Adrenal gland (tissue), 7 donors: Measurements from ENCODE around the genes LRRC3 and ITGB2.

DNA sequence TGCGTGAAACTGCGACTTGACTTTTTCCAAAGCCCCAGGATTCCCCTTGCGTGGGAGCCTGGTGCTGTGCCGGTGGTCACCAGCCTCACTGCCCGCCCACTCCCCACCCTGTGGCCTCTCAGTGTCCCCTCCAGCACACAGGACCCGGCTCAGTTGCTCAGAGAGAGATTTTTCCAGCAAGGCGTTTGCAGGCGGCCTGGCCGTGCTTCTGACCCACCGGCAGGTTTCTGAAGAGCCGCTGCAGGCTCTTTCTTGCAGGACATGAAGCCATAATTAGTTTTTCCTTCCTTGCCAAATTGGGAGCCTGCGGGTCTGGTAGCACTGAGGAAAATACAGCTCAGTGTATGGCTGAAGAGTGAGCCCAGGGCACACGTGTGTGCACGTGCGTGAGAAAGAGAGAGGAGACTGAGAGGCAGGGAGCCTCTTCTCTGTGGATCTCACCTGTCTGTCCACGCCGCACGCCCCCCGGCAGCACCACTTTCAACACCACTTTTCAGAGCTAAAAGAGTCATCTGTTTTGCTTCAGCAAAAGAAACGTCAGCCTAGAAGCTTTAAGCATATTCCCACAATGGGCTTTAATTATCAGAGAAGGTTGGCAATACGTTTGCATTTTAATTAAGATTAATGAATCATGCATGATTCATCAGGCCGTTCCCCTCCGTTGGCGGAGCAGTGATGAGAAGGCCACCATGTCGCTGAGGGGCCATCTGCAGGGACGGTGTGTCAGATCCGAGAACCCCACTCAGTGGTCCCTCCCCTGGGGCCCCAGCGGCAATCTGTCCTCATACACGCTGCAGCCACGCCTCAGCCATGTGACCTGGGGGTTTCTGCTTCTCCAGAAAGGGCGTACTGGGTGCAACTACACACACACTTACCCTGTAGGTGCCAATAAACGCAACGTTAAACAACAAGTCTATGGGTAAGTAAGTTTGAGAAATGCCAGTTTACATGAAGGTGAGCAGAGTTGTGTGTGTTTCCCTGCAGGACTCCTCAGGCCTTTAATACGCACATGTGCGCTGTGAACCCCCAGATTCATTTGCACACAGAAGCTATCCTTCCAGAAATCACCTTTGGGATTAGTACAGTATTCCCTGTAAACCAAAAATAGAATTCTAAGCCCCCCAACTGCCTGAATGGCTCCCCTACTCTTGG lies 56.7 kb downstream of the SIK1 start:
- PRO-cap, 3 experiments, result peak in 1 of 3 experiments; most common plus-strand start position 343 of the sequence (in 1); most common minus-strand start position 229 of the sequence (in 1)
- RAMPAGE, long total RNA, 4 experiments, result no peak in any of the 4 experiments
- RRBS, result 74% methylated on average over 6 of the region's 35 CpGs

DNA sequence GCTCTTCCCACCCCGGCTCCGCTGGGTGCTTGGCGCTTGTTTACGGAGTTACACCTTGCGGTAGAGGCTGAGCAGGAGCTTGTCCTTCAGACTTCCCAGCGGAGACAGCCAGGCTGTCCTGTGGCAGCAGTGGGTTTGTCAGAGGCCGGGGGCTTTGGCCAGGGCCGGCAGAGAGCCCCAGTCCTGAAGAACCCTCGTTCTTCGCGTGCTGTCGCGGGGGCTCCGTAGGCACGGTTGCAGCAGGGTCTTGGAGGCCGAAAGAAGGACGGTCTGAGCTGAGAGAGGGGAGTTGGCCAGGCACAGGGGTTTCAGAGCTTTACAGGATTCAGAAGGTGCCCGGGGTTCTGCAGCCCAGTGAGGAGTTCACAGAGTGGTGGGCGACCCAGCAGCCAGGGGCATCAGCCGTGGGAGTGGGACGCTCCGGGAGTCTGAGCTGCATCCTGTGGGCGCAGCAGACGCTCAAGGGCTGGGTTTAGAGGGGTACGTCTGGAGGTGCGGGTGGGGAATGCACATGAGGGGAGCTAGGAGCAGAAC lies 10.3 kb downstream of the PDXK start:
- PRO-cap, 3 experiments, result no peak in any of the 3 experiments
- RAMPAGE, long total RNA, 4 experiments, result no peak in any of the 4 experiments
- RRBS, result 86% methylated on average over 4 of the region's 26 CpGs

GRCh38 chr21:43734354-43734661 lies 15.4 kb downstream of the PDXK start:
- PRO-cap, 3 experiments, result no peak in any of the 3 experiments
- RAMPAGE, long total RNA, 4 experiments, result no peak in any of the 4 experiments
- RRBS, result no CpG with 5 or more reads among the region's 7 CpGs

DNA sequence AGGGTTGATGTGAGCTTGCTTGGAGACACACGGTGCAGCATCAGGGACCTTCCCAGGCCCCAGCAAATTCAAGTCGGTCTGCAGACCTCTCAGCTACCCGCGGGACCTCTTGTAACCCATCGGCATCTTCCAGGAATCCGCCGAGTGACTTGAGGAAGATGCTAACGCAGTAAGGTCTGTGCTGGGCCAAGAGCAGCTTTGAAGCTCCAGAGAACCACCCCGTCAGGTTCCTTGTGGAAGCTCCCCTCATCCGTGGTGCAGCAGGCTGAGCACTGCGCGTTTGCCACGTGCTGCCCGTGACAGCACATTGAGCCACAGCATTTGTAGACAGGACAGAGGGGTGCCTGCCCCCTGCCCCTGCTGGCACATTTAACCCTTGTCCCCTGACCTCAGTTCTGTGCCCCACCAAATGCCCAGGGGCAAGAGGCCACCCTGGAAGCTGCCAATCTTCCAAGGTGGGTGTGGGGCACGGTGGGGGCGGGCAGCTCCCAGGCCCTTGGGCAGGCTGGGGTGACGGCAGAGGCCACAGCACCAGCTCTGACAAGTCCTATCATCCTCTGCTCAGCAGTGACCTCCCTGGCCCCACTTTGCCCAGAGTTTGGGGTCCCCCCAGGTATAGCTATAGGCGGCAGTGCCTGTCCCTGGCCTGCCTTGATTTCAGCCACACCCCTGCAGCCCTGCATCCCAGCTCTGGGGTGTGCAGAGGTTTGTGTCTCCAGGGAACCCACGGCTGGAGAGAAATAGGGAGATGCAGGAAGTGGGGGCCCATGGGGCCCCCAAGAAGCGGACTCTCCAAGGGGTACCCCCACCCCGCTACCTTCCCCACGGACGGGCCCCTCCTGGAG lies 19.2 kb downstream of the CSTB start:
- PRO-cap, 3 experiments, result no peak in any of the 3 experiments
- RAMPAGE, long total RNA, 4 experiments, result no peak in any of the 4 experiments
- RRBS, result no CpG with 5 or more reads among the region's 23 CpGs

DNA sequence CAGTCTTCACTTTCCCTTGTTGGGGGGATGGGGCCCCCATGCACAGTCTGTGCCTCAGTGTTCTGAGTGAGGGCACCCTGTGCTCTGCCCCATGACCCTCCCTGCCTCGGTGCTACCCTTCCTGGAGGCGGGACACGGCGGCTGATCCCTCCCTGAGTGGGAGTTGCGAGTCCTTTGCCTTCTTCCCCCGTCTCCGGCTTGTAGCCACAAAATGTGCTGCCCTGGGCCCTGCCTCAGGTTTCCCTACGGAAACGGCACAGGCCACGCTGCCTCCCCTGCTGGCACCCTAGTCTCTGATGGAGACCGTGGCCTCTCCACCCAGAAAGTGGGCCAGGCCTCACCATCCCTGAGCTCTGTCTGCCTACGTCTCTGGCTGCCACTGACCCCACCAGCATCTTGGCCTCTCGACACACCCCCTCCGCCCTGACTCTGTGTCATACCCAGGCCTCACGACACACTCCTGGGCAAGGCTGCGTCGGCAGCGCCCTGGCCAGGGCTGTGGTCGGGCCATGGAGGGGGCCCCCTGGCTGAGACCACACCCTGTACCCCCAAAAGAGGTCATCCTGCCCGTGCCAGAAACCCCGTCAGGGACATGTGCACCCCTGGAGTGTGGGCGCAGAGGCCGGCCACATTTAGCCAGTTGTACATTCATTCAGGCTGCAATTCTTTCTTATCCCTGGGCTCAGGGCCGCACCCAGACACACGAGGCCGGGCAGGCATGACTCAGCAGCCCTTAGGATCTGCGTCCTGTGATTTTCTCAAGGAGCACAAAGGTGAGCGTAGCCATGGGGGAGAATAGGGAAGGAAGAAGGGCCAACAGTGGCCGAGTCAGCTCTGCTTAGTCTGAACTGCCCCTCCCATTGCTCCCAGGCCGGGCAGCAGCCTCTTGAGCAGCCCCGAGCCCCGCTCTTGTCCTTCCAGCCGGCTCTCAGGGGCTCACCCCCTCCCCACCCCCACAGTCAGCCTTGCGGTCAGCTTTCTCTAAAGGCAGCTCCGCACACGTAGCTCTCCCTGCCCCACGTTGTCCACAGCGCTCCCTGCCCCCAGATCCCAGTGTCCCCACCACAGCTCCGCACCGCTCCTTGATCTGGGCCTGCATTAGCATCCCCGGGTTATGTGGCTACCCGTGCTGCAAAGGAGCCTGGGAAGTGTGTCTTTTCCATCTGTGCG lies 8.1 kb downstream of the CSTB start:
- PRO-cap, 3 experiments, result peak in 1 of 3 experiments; most common plus-strand start position 455 of the sequence (in 1); most common minus-strand start position 380 of the sequence (in 1)
- RAMPAGE, long total RNA, 4 experiments, result no peak in any of the 4 experiments
- RRBS, result 25% methylated on average over 8 of the region's 43 CpGs

DNA sequence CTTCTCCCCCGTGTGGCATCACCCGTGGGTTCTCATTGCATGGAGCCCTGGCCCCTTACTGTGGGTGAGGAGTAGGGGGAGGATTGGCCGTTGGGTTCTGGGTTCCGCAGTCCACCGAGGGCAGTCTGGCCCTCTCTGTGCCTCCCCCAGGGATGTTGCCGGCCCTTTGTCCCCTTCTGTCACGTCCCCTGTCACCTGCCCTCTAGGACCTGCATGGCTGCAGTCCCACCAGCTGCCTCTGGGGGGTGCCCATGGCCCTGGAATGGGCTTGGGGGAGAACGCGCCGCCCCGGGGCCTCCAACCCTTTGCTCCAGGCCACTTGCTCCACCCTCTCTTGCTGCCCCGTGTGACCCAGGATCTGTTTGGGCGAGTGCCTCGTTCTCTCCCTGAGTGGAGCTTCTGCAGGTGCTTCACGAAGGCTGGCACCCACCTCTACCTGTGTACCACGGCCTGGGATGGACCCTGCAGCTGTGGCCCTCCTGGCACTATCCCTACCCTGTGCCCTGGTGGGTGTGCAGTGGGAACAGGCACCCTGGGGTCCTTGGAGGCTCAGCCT lies 21.4 kb downstream of the RRP1 start:
- PRO-cap, 3 experiments, result no peak in any of the 3 experiments
- RAMPAGE, long total RNA, 4 experiments, result no peak in any of the 4 experiments
- RRBS, result no CpG with 5 or more reads among the region's 16 CpGs

- PRO-cap, 3 experiments, result no peak in any of the 3 experiments
- RAMPAGE, long total RNA, 4 experiments, result no peak in any of the 4 experiments
- RRBS, result 54% methylated on average over 11 of the region's 34 CpGs
These were observed 22.8 kb downstream of the RRP1 start for GRCh38 chr21:43811941-43812865.

- PRO-cap, 3 experiments, result no peak in any of the 3 experiments
- RAMPAGE, long total RNA, 4 experiments, result no peak in any of the 4 experiments
- RRBS, result no CpG with 5 or more reads among the region's 16 CpGs
These were observed 26.0 kb downstream of the RRP1 start for GRCh38 chr21:43815314-43815845.

DNA sequence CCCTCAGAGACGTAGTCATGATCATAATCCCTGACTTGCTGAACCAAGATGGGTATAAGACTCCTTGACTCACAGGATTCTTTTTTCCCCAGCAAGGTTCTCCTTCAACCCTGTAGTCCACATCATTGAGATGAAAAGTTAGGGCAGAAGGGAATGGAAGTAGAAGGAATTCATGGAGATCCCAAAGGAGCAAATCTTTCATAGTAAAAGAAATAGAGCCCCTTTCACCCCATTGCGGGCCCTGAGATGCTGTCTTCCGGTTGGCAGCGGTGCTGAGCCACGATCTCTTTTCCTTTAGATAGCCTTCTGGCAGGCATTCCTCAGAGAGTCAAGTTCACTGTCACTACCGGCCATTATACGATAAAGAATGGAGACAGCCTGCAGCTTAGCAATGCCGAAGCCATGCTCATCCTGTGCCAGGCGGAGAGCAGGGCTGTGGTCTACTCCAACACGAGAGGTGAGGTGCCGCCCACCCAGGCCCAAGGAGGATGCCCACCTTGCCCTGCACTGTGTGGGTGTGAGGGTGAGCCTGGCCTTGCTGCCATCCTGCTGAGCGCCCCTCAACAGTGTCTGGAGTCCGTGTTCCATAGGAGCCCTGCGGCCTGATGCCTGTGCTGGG lies 20.6 kb upstream of the PWP2 start:
- PRO-cap, 3 experiments, result no peak in any of the 3 experiments
- RAMPAGE, long total RNA, 4 experiments, result start-site peak on the plus strand in 1 of 4 experiments, centred at position 362 of the sequence, 23 reads per replicate
- RRBS, result 86% methylated on average over 4 of the region's 14 CpGs

- PRO-cap, 3 experiments, result no peak in any of the 3 experiments
- RAMPAGE, long total RNA, 4 experiments, result no peak in any of the 4 experiments
- RRBS, result no CpG with 5 or more reads among the region's 28 CpGs
These were observed 26.2 kb downstream of the GATD3 start for GRCh38 chr21:44159562-44160251.

- PRO-cap, 3 experiments, result no peak in any of the 3 experiments
- RAMPAGE, long total RNA, 4 experiments, result no peak in any of the 4 experiments
- RRBS, result 99% methylated on average over 1 of the region's 23 CpGs
These were observed 14.9 kb downstream of the CFAP410 start for GRCh38 chr21:44324247-44324753.

GRCh38 chr21:44330225-44330411 lies 9.1 kb downstream of the CFAP410 start:
- PRO-cap, 3 experiments, result no peak in any of the 3 experiments
- RAMPAGE, long total RNA, 4 experiments, result no peak in any of the 4 experiments
- RRBS, result 78% methylated on average over 6 of the region's 10 CpGs

DNA sequence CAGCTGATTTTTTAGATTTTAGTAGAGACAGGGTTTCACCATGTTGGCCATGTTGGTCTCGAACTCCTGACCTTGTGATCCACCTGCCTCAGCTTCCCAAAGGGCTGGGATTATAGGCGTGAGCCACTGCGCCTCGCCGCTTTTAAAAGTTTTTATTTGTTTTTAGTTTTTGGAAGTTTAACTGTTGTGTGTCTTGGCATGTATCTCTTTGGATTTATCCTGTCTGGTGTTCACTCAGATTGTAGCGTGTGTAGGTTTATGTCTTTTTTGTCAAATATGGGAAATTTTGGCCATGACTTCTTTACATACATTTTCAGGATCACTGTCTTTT lies 9.5 kb downstream of the TRPM2 start:
- PRO-cap, 3 experiments, result no peak in any of the 3 experiments
- RAMPAGE, long total RNA, 4 experiments, result no peak in any of the 4 experiments
- RRBS, result no CpG with 5 or more reads among the region's 6 CpGs

DNA sequence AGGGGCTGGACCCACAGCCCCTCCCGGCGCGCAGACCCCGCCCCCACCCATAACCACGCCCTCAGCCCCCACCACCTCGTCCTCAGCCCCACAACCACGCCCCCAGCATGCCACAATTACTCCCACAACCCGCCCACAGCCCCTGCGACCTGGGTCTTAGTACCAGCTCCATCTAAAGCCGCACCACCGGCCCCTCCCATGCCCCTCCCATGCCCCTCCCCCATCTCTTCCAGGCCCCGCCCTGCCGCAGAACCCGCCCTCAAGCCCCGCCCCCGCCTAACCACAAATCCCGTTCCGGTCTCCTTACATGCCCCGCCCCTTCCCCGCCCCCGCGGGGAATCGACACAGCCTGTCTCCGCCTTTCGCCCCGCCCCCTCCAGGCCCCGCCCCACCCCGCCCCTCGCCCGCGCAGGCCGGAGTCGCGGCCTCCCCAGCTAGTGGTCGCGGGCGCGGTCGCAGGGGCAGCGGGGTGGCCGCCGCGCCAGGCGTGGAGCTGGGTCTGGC lies at the start of gene LRRC3:
Gene LRRC3, plus strand, starts transcription at position 416 of the 504 bp plus-strand sequence.
- PRO-cap, 3 experiments, result peak in 3 of 3 experiments; most common plus-strand start position 437 of the sequence (in 3); most common minus-strand start position 191 of the sequence (in 1)
- RAMPAGE, long total RNA, 4 experiments, result no peak in any of the 4 experiments
- RRBS, result 3% methylated on average over 12 of the region's 44 CpGs

GRCh38 chr21:44460856-44461821 lies 5.8 kb downstream of the LRRC3 start:
- PRO-cap, 3 experiments, result no peak in any of the 3 experiments
- RAMPAGE, long total RNA, 4 experiments, result no peak in any of the 4 experiments
- RRBS, result 60% methylated on average over 5 of the region's 19 CpGs

DNA sequence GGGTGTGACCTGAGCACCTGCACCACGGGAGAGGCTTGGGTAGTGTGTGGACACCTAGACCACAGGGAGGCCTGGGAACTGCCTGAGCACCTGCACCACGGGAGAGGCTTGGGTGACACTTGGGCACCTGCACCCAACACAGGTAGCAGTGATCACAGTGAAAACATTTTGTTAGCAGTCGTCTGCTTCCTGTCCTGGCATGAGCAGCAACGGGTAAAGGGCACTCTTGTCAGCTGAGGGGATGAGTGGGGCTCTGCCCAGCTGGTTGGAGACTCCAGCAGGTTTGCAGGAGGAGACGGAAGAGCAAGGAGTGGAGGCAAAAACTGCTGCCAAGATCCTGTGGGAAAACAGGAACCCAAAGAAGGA lies 22.5 kb downstream of the LRRC3 start:
- PRO-cap, 3 experiments, result no peak in any of the 3 experiments
- RAMPAGE, long total RNA, 4 experiments, result no peak in any of the 4 experiments
- RRBS, result no CpG with 5 or more reads among the region's 5 CpGs

GRCh38 chr21:44659112-44659447 lies 1.3 kb downstream of the KRTAP12-3 start:
- PRO-cap, 3 experiments, result no peak in any of the 3 experiments
- RAMPAGE, long total RNA, 4 experiments, result no peak in any of the 4 experiments
- RRBS, result no CpG with 5 or more reads among the region's 6 CpGs

- PRO-cap, 3 experiments, result no peak in any of the 3 experiments
- RAMPAGE, long total RNA, 4 experiments, result no peak in any of the 4 experiments
- RRBS, result 81% methylated on average over 5 of the region's 42 CpGs
These were observed 12.6 kb upstream of the PTTG1IP start for GRCh38 chr21:44885707-44886823.

GRCh38 chr21:44908392-44908899 lies 12.3 kb downstream of the ITGB2 start:
- PRO-cap, 3 experiments, result no peak in any of the 3 experiments
- RAMPAGE, long total RNA, 4 experiments, result no peak in any of the 4 experiments
- RRBS, result no CpG with 5 or more reads among the region's 12 CpGs

DNA sequence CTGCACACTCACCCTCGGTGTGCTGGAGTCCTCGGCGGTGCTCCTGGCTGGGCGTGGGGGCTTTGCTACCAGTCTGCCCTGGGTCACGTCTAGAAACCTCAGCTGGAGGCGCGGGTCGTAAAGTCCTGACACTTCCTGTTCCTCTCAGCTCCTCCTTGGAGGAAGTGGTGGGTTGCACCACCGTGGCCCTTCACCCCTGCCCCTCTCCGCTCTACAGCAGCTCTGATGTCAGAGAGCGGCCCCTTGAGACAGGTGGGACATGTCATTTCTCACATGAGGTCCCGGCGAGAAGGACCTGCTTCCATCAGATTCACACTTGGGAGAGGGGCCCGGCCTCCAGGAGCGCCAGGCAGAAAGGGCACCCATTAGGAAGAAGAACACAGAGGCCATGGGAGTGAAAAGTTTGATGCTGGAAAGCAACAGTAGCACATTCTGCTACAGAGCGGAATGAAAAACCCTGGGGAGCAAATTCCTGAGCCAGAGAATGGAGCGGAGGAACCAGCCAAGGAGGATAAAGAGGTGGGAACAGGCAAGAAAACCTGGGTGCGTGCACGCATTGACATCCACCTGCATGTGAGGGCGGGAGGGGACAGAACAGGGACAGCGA lies at the start of gene ITGB2:
Gene ITGB2, minus strand, starts transcription at position 91 of the 607 bp plus-strand sequence.
- PRO-cap, 3 experiments, result peak in 2 of 3 experiments; most common plus-strand start position 266 of the sequence (in 1); most common minus-strand start position 64 of the sequence (in 1)
- RAMPAGE, long total RNA, 4 experiments, result start-site peak on the minus strand in 3 of 4 experiments, centred at positions 78 to 83 of the sequence, 388 to 930 reads per replicate
- RRBS, result 50% methylated on average over 2 of the region's 21 CpGs